Mammary microvascular endothelial cell (primary cell): Measurements from ENCODE around the gene RNF149.

- RAMPAGE, long total RNA, result no peak
Observed at GRCh38 chr2:101307809-101308067, 763 bp downstream of the RNF149 start.

- RAMPAGE, long total RNA, result no peak
Observed at GRCh38 chr2:101308068-101308912, at the start of gene RNF149. Gene RNF149, minus strand, starts transcription at chr2:101308701.

GRCh38 chr2:101400059-101400504, 12.8 kb upstream of the CREG2 start:
- RAMPAGE, long total RNA, result no peak

- RAMPAGE, long total RNA, result no peak
Observed at GRCh38 chr2:101698374-101698828, 894 bp downstream of the MAP4K4 start.

- RAMPAGE, long total RNA, result no peak
Observed at GRCh38 chr2:101710482-101711026, 13.0 kb downstream of the MAP4K4 start.

GRCh38 chr2:101870029-101871069, 121.4 kb upstream of the IL1R2 start:
- RAMPAGE, long total RNA, result no peak

- RAMPAGE, long total RNA, result no peak
Observed at GRCh38 chr2:102117599-102118093, 24.9 kb upstream of the IL1R1 start.

- RAMPAGE, long total RNA, result no peak
Observed at GRCh38 chr2:102120628-102121256, 21.8 kb upstream of the IL1R1 start.

GRCh38 chr2:102144135-102144433, 1.5 kb downstream of the IL1R1 start:
- RAMPAGE, long total RNA, result no peak

DNA sequence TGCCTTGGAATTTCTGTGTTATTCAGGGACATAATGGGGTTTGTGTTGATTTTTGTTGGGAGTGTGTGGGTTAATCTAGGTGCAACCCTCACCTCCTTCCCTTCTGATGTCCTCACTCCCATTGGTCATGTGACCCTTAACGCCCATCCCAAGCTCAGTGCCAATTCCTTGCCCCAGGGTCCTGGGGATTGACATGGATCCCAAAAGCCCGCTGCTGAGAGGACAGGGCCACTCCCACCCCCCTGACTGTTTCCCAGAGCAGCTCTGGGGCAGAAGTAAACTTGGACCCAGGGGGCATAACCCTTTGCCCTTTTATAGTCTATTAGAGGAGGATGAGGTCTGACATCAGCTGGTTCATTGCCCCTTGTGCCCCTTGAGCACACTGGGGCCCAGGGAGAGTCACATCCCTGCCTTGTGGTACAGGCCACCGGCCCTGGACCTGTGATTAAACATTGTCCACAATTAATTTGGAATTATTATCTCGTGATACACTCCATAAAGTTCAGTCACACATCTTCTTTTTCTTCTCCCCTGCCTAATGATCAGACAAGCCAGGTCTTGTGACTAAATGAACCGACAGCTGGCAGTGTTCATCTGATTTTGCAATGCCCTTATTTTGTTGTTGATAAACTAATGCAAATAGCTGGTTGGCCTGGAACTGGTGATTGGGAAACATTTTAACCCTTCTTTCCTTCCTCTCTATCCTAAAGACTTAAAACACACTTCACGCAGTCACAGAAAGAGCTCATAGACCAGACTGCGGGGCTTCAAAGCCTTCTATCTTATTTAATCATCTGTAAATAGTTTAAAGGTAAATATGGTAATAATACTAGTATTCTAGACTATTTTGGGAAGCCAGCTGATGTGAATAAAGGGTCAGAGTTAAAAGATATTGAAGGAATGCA, 13.1 kb downstream of the IL1R1 start:
- RAMPAGE, long total RNA, result no peak

DNA sequence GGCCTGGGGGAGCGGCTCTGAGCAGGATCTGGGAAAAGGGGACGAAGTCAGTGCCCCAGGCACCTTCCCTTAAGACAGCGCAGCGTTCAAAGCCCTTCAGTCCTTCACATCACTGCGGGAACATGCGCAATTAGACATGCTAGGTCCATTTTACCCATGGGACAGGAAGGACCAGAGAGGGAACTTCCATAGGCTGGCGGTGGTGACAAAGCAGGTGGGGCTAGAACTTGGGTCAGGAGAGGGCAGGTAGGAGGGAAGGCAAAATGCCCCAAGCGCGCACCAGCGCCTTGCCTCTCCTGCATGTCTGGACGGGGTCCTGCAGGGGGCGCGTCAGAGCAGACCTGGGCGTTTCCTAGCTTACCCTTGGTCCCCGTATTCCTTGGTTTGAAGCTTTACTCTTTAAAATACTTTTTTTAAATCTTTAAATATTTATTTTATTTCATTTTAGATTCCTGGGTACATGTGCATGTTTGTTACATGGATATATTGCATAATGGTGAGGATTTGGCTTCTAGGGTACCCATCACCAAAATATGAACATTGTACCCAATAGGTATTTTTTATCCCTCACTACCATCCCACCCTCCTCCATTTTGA, 59.8 kb upstream of the IL1RL1 start:
- RAMPAGE, long total RNA, result no peak

- RAMPAGE, long total RNA, result no peak
Observed at GRCh38 chr2:102262810-102263107, 48.6 kb upstream of the IL1RL1 start.

DNA sequence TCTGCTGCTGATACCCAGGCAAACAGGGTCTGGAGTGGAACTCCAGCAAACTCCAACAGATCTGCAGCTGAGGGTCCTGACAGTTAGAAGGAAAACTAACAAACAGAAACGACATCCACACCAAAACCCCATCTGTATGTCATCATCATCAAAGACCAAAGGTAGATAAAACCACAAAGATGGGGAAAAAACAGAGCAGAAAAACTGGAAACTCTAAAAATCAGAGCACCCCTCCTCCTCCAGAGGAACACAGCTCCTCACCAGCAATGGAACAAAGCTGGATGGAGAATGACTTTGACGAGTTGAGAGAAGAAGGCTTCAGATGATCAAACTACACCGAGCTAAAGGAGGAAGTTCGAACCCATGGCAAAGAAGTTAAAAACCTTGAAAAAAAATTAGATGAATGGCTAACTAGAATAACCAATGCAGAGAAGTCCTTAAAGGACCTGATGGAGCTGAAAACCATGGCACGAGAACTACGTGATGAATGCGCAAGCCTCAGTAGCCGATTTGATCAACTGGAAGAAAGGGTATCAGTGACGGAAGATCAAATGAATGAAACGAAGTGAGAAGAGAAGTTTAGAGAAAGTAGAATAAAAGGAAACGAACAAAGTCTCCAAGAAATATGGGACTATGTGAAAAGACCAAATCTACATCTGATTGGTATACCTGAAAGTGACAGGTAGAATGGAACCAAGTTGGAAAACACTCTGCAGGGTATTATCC, 14.0 kb downstream of the IL1RL1 start:
- RAMPAGE, long total RNA, result no peak

- RAMPAGE, long total RNA, result start-site peak on the plus strand at chr2:102337257-102337315, 818 and 366 reads in 2 replicates
Observed at GRCh38 chr2:102336364-102337455, 18.9 kb upstream of the IL18R1 start.

- RAMPAGE, long total RNA, result no peak
Observed at GRCh38 chr2:102367761-102368026, 12.1 kb downstream of the IL18R1 start.

- RAMPAGE, long total RNA, result no peak
Observed at GRCh38 chr2:102418338-102418784, 4.6 kb upstream of the IL18RAP start.

- RAMPAGE, long total RNA, result no peak
Observed at GRCh38 chr2:104502826-104503529, 350.9 kb upstream of the POU3F3 start.

- RAMPAGE, long total RNA, result no peak
Observed at GRCh38 chr2:104656537-104657154, 197.3 kb upstream of the POU3F3 start.

DNA sequence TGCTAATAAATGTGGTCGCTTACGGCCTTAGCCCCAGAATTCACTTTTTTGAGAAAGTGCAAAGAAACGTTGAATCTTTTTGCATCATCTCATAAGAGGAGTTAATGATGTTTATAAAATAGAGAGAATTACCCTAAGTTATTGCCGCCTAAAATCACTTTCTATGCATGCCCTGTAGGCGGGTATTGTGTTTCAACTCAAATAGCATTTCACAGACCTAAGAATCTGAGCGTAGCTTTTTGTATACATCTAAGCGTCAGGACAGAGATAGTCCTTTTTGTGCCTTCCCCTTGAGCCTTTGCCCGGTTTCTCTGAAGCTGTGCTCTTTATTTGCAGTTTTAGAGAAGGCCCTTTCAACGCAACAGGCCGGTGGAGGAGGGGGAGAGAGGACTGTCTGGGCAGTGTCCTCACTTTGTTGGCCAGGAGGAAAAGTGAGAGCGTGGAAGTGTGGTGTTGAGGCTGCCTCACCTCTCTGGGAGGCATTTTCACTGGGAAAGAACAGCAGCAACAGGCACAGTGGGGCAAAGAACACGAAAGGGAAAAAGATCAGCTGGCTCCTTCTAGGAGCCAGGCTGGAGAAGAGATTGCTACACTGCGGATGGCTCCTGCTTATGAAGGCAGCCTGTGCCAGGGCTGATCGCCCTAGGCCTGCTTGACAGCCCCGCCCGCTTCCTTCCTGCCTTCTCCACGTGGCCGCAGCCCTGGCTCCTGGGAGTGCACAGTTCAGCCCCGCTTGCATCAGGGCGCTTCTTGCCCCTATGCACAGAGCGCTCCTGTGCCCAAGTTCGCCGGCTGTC, 195.7 kb upstream of the POU3F3 start:
- RAMPAGE, long total RNA, result no peak

DNA sequence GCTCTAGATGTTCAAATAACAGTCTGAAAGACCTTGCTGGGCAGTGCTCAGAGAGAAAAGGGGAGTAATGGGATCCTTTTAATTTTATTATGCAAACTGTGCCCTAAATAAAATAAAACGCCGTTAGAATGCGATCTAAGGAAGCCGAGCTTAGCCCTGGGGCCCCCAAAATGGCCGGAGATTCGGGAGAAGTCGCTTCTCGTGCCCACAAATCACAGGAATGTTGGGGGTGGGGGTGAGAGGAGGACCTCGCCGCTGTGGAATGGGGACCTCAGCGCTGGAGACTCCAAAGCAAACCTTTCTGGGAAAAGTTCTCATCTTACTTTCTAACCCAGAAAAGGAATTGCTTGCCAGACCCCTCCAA, 8.3 kb upstream of the POU3F3 start:
- RAMPAGE, long total RNA, result no peak